Endothelial cell of umbilical vein (primary cell): Measurements from ENCODE around the genes ASF1A, HSF2 and TRMT11.

DNA sequence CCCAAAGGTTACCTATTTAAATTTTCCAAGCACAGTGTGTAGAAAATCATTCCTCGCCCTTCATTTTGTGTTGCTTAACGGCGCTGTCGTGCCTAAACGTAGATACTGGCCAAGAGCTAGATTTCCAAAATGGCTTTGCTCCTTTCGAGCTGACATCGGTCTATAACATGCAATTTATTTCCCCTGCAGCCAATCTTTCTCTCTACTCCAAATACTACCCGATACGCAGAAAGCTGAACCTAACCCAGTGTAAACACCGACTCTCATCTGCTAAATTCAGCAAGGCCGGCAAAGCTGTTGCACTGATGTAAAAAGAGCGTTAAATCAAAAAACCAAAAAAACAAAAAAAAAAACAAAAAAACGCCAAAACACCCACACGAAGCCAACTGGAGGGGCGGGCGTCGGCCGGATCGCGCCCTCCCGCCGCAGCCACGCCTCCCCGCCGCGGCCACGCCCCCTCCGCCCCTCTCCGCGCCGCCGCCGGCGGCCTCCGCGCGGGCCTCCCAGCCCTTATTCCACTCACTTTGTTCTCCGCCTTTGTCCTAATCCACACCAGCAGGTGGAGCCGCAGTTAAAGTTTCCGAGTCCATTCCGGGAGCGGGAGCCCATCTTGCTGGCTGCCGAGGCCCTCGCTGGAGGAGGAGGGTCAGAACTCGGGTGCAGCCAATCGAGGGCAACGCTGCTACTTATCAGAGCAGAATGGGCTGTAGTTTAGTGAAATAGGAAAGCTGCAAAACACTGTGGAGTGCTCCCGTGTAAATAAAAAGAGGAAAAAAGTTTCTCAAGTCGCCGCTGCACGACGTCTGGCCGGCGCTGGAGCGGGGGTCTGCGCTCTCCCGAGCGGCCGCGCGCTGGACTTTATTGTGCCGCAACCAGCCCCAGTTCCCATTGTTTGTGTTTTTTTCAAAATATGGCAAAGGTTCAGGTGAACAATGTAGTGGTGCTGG lies at the start of gene ASF1A:
Gene ASF1A (plus strand): TSS at position 649 of the 947 bp plus-strand sequence.
- PRO-cap, result bidirectional peak, plus-strand start at position 133 of the sequence, minus-strand start at position 104 of the sequence; bidirectional peak, plus-strand start at position 589 of the sequence, minus-strand start at position 512 of the sequence
CAGE:
- cytosol, long polyA minus RNA, result start-site peak on the plus strand centred at position 710 of the sequence, 16 bp wide, 38 reads
- cytosol, long polyA plus RNA, result start-site peak on the plus strand centred at position 699 of the sequence, 182 bp wide, 758 and 799 reads in 2 replicates
- long polyA plus RNA, result start-site peak on the plus strand centred at position 712 of the sequence, 155 bp wide, 225 and 337 reads in 2 replicates
- nucleus, long polyA minus RNA, result start-site peak on the plus strand centred at position 683 of the sequence, 70 bp wide, 154 reads
- nucleus, long polyA plus RNA, result no peak

- PRO-cap, result no peak
CAGE:
- cytosol, long polyA minus RNA, result no peak
- cytosol, long polyA plus RNA, result no peak
- long polyA plus RNA, result no peak
- nucleus, long polyA minus RNA, result no peak
- nucleus, long polyA plus RNA, result no peak
Measured at GRCh38 chr6:119193714-119194354, 115.4 kb upstream of the FAM184A start.

- PRO-cap, result no peak
CAGE:
- cytosol, long polyA minus RNA, result no peak
- cytosol, long polyA plus RNA, result no peak
- long polyA plus RNA, result no peak
- nucleus, long polyA minus RNA, result no peak
- nucleus, long polyA plus RNA, result no peak
Measured at GRCh38 chr6:119240253-119241153, 109.1 kb downstream of the MAN1A1 start.

GRCh38 chr6:119273437-119273903 lies 76.1 kb downstream of the MAN1A1 start:
- PRO-cap, result no peak
CAGE:
- cytosol, long polyA minus RNA, result no peak
- cytosol, long polyA plus RNA, result no peak
- long polyA plus RNA, result no peak
- nucleus, long polyA minus RNA, result no peak
- nucleus, long polyA plus RNA, result no peak

DNA sequence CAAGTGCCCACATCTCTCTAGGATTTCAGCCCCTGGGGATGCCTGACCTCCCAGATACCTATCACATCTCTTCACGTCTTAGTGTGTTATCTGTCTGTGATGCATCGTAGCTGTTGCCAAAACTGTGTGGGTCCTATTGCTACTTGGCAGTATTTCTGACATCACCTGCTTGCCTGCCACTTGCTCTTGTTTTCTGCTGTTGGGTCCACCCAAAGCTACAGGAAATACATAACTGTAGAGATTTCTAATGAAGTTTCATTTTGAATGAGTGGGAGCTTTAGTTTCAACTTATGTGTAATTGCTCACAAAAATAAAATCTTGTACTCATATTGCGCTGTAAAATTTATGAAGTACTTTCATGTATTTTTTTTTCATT lies 113.5 kb upstream of the MAN1A1 start:
- PRO-cap, result no peak
CAGE:
- cytosol, long polyA minus RNA, result no peak
- cytosol, long polyA plus RNA, result no peak
- long polyA plus RNA, result no peak
- nucleus, long polyA minus RNA, result no peak
- nucleus, long polyA plus RNA, result no peak

- PRO-cap, result no peak
CAGE:
- cytosol, long polyA minus RNA, result no peak
- cytosol, long polyA plus RNA, result no peak
- long polyA plus RNA, result no peak
- nucleus, long polyA minus RNA, result no peak
- nucleus, long polyA plus RNA, result no peak
Measured at GRCh38 chr6:119614307-119614561, 264.7 kb upstream of the MAN1A1 start.

DNA sequence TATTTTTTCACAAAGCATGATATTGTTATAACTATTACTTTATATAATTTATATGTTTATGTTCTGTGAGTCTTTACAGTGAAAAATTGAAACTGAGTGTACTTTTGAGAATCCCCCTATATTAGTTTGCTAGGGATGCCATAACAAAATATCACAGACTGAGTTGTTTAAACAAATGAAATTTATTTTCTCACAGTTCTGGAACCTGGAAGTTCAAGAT lies 635.4 kb upstream of the MAN1A1 start:
- PRO-cap, result no peak
CAGE:
- cytosol, long polyA minus RNA, result no peak
- cytosol, long polyA plus RNA, result no peak
- long polyA plus RNA, result no peak
- nucleus, long polyA minus RNA, result no peak
- nucleus, long polyA plus RNA, result no peak

GRCh38 chr6:122399156-122400420 lies at the start of gene HSF2:
Gene HSF2, plus strand, starts transcription at chr6:122399652.
- PRO-cap, result bidirectional peak, plus-strand start at chr6:122399634, minus-strand start at chr6:122399353; bidirectional peak, plus-strand start at chr6:122399986, minus-strand start at chr6:122399985
CAGE:
- cytosol, long polyA minus RNA, result start-site peak on the plus strand at chr6:122399698-122399706, 19 reads
- cytosol, long polyA plus RNA, result no peak
- long polyA plus RNA, result no peak
- nucleus, long polyA minus RNA, result no peak
- nucleus, long polyA plus RNA, result no peak

- PRO-cap, result no peak
CAGE:
- cytosol, long polyA minus RNA, result no peak
- cytosol, long polyA plus RNA, result no peak
- long polyA plus RNA, result no peak
- nucleus, long polyA minus RNA, result no peak
- nucleus, long polyA plus RNA, result no peak
Measured at GRCh38 chr6:122652987-122653704, 42.9 kb downstream of the PKIB start.

DNA sequence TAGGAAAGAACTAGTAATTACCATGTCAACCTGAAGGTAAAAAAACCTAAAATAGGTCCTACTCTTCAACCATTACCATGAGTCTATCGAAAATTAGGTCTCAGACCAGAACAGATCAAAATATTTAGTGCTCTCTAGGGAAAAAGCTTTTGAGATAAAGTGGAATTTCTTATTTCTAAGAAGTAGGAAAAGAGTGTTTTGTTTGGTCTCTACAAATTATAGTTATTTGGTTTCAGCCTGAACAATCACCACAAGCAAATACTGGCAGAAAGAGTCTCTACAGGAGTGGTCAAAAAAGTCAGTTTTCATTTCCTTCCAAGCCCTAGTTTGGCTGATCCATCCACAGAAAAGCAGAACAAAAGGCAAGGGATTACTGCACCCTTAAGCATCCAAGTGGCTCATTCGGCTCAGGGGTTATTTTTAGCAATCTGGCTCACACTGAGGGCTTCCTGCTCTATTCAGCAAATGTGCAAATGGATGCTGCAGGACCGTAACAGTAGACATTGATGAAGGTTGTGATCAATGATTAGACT lies 62.3 kb upstream of the FABP7 start:
- PRO-cap, result no peak
CAGE:
- cytosol, long polyA minus RNA, result no peak
- cytosol, long polyA plus RNA, result no peak
- long polyA plus RNA, result no peak
- nucleus, long polyA minus RNA, result no peak
- nucleus, long polyA plus RNA, result no peak

GRCh38 chr6:122797900-122798927 lies 9.2 kb downstream of the SMPDL3A start:
- PRO-cap, result no peak
CAGE:
- cytosol, long polyA minus RNA, result no peak
- cytosol, long polyA plus RNA, result no peak
- long polyA plus RNA, result no peak
- nucleus, long polyA minus RNA, result no peak
- nucleus, long polyA plus RNA, result no peak

- PRO-cap, result unidirectional peak, minus-strand start at chr6:125104671
CAGE:
- cytosol, long polyA minus RNA, result no peak
- cytosol, long polyA plus RNA, result no peak
- long polyA plus RNA, result no peak
- nucleus, long polyA minus RNA, result no peak
- nucleus, long polyA plus RNA, result no peak
Measured at GRCh38 chr6:125104412-125105037, 49.0 kb upstream of the TPD52L1 start.

GRCh38 chr6:125791531-125792109 lies 860 bp downstream of the NCOA7 start:
- PRO-cap, result unidirectional peak, minus-strand start at chr6:125791713; unidirectional peak, minus-strand start at chr6:125791820
CAGE:
- cytosol, long polyA minus RNA, result no peak
- cytosol, long polyA plus RNA, result no peak
- long polyA plus RNA, result no peak
- nucleus, long polyA minus RNA, result start-site peak on the minus strand at chr6:125791791-125791858, 14 reads
- nucleus, long polyA plus RNA, result no peak

DNA sequence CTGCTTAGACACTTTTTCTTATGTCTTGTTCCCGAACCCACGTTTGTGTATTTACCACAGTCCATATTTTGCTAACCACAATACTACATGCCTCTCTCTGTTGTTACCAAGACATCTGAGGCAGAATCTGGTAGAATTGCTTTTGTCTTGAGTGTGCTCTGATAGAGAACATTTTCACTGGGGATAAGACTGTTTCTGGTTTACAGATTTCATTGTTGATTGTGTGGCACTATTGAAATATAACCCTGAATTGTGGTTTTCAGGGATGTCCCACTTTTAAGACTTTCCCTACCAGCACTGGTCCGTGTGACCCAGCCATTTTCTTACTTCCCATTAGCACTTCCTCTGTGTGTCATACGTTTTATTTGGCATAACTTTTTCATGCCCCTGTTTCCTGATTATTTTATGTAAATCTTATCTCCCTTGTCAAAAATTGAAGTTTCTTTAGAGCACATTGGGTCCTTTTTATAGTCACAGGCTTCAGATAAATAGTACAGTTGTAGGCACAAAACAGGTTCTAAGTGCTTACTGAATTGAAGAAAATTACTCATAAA lies 12.2 kb downstream of the NCOA7 start:
- PRO-cap, result unidirectional peak, minus-strand start at position 325 of the sequence
CAGE:
- cytosol, long polyA minus RNA, result no peak
- cytosol, long polyA plus RNA, result no peak
- long polyA plus RNA, result no peak
- nucleus, long polyA minus RNA, result start-site peak on the minus strand centred at position 179 of the sequence, 38 bp wide, 13 reads
- nucleus, long polyA plus RNA, result no peak

DNA sequence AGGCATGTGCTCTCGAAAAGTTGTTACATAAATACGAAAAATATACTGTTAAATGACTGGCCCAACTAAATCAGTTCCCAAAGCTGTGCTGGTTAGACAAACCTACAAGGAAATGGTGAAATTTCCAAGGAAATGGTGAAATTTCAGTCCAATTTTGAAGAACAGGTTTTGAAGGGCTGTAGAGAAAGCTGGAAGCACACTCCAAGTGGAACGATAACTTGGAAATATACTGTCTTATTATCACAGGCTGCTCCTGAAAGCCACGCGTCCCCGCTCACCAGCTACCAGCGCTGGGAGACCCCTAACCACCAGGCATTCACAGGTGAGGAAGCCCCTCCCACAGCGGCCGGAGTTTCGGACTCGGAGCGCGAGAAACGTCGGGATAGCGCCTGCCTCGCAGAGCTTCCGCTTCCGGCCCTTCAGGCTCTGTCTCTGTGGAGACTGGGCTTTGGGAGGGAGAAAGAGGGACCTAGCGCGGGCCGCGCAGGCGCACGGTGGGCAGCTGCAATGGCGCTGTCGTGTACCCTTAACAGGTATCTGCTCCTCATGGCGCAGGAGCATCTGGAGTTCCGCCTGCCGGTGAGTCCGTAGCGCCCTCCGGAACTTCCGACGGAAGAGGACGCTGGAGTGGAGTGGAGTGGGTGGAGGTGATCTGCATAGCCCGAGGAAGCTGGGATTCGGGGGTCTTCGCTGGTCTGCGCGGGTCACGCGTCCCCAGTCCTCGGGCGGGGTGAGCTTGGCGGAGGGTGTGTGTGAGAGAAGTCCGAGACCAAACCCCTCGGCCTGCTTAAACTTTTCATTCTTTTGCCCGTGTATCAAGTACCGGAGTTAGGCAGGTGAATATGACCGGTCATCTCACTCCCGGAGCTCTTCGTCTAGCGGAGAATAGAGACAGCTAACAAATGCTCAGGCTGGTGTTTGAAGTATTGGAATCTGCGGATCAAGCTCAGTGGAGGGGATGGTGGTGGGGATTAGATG lies at the start of gene TRMT11:
Gene TRMT11 (plus strand): TSS at position 497 of the 978 bp plus-strand sequence.
- PRO-cap, result bidirectional peak, plus-strand start at position 472 of the sequence, minus-strand start at position 384 of the sequence; unidirectional peak, minus-strand start at position 873 of the sequence
CAGE:
- cytosol, long polyA minus RNA, result start-site peak on the plus strand centred at position 454 of the sequence, 88 bp wide, 450 reads
- cytosol, long polyA plus RNA, result start-site peak on the plus strand centred at position 462 of the sequence, 91 bp wide, 376 and 285 reads in 2 replicates
- long polyA plus RNA, result start-site peak on the plus strand centred at position 456 of the sequence, 91 bp wide, 695 and 608 reads in 2 replicates
- nucleus, long polyA minus RNA, result start-site peak on the plus strand centred at position 533 of the sequence, 209 bp wide, 3,122 reads
- nucleus, long polyA plus RNA, result start-site peak on the plus strand centred at position 458 of the sequence, 96 bp wide, 866 and 985 reads in 2 replicates

DNA sequence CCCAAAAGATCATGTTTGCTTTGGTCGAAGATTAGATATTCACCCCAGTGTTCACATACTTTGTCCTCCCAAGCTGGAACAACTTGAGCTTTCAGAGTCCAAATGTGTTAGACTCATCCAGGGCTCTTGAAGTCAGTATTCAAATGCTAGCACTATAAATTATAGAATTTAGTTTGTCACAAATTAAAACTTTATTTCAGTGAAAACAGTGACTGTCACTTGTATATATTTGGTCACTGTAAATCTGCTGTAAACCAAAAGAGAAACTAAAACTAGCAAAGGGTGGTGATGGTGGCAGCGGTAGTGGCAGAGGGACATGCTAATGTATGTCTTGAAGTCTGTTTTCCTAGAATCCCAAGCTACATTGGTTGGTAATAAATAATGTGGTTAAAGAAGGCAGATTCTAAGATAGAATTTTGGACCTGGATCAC lies 140.5 kb upstream of the CENPW start:
- PRO-cap, result no peak
CAGE:
- cytosol, long polyA minus RNA, result no peak
- cytosol, long polyA plus RNA, result no peak
- long polyA plus RNA, result no peak
- nucleus, long polyA minus RNA, result no peak
- nucleus, long polyA plus RNA, result no peak

DNA sequence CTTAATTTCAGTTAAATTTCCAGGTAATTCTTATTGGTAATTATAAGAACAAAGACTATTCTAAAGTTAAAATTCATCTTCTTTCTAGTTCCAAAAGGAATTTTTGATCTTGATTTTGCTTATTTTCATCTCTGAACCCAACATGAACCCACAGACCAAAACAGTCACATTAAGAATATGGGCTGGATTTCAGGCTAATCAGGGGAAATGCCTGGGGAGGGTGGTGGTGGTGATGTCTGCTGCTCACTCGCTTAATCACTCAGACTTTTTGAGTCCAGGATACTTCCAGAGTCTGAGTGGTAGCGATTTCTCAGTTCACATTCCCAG lies 345.5 kb upstream of the RSPO3 start:
- PRO-cap, result no peak
CAGE:
- cytosol, long polyA minus RNA, result no peak
- cytosol, long polyA plus RNA, result no peak
- long polyA plus RNA, result no peak
- nucleus, long polyA minus RNA, result no peak
- nucleus, long polyA plus RNA, result no peak

DNA sequence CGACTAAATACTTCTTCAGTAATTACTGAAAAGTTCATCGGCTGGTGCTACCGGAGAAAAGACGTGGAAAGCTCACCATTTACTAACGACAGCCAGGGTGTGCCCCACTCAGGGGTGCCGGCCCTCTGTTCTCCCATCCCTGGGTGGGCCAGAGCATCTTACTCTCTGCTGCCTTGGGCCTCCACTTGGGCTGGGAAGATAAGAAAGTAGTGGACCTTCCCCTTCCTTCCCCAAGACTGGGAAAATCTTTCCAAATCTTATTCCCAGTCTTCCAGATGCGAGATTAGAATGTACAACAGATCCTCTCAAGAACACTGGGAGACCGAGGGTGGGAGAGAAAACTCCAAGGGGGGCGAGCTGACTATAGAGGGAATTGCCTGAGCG lies 1.3 kb upstream of the RSPO3 start:
- PRO-cap, result no peak
CAGE:
- cytosol, long polyA minus RNA, result no peak
- cytosol, long polyA plus RNA, result no peak
- long polyA plus RNA, result no peak
- nucleus, long polyA minus RNA, result no peak
- nucleus, long polyA plus RNA, result no peak

GRCh38 chr6:127119542-127120204 lies 1.2 kb downstream of the RSPO3 start:
- PRO-cap, result no peak
CAGE:
- cytosol, long polyA minus RNA, result no peak
- cytosol, long polyA plus RNA, result no peak
- long polyA plus RNA, result no peak
- nucleus, long polyA minus RNA, result no peak
- nucleus, long polyA plus RNA, result no peak

- PRO-cap, result no peak
CAGE:
- cytosol, long polyA minus RNA, result no peak
- cytosol, long polyA plus RNA, result no peak
- long polyA plus RNA, result no peak
- nucleus, long polyA minus RNA, result no peak
- nucleus, long polyA plus RNA, result no peak
Measured at GRCh38 chr6:127380444-127380793, 37.0 kb upstream of the ECHDC1 start.